Measurements from ENCODE around the genes ING2 and RWDD4.

DNA sequence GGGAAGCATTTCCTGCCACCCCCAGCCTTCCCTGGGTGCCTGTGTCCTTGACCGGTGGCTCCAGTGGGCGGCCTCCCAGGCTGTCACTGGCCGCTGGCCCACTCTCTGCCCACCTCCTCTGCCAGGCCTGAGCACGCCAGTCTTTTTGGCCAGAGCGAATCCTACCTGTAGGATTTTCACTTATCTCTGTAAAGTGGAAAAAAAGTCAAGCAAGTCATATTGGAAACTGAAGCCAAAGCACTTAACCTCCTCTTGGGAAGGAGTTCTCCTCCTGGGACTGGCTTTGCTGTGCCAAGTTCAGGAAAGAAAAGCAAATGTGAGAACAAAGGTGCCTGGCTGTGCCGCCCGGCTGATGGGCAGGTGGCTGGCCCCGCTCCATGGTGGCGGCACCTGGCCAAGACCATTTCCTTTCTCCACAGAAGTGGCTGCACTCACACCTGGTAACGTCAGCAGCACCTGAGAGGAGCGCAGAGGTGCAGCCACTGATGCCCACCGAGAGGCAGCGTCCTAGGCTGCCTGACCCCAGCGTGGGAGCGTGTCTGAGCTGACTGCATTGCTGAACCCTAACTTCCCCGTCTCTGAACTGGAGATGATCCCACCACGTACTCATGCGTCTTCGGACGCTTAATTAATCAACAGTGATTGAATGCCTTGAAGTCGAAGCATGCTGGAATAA is 54.3 kb downstream of the DCTD start:
- RRBS, result 47% methylated on average over 1 of the region's 21 CpGs

GRCh38 chr4:183097192-183097608 is 1.9 kb upstream of the WWC2 start:
- RRBS, result 97% methylated on average over 6 of the region's 17 CpGs

DNA sequence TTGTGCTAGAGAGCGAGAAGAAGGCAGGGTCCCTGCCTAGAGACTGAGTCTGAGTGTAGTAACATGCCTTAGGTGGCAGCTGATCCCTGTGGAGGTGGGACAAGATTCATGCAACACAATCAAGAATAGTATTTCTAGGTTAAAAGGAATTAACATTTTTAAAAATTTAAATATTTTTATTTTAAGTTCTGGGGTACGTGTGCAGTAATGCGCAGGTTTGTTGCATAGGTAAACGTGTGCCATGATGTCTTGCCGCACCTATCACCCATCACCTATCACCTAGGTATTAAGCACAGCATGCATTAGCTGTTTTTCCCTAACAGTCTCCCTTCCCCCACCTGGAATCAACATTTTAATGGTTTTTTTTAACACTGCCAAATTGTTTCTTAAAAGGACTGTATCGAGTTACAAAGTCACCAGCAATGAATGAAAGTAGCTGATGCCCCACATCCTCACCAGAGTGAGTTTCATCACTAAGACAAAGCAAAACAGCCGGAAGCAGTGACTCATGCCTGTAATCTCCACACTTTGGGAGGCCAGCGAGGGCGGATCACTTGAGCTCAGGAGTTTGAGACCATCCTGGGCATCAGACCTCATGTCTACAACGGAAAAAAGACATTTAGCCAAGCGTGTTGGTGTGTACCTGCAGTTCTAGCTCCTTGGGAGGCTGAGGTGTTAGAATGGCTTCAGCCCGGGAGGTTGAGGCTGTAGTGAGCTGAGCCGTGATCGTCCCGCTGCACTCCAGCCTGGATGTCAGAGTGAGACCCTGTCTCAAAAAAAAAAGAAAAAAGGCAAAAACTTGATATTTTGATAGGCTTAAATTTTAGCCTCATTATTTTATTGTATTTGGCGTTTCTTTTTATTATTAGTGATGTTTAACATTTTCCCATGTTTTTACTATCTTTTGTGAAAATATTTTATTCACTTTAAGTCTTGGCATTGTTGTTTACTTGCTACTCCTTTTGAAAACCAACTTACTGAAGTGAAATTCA is 84.2 kb downstream of the WWC2 start:
- RRBS, result no CpG with 5 or more reads among the region's 16 CpGs

DNA sequence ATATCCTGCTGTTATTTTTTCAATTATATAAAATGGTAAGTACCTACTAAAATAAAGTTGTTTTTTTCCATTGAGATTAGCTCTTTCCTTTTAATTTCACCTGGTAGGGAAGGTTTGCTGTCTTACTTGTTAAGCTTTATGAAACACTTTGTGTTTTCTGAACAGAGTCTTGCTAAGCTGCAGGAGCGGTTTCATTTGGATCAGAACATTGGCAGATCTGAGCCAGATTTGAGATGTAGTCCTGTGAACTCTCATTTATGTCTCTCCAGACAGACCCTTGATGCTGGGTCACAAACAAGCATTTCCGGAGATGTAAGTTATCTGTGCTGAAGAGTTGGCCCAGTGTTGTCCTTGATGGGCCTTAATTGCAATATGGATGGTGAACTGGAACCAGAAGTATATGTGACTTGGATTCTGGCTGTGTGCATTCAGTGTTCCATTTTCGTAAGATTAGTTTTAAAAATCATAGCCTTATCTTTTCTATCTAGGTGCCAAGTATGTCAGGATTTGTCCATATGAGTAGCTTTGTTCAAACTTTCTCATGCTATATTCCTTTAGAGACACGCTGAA is 71.4 kb downstream of the CLDN22 start:
- RRBS, result no CpG with 5 or more reads among the region's 4 CpGs

- RRBS, result no CpG with 5 or more reads among the region's 15 CpGs
Measured at GRCh38 chr4:183410991-183411671, 33.3 kb upstream of the CDKN2AIP start.

DNA sequence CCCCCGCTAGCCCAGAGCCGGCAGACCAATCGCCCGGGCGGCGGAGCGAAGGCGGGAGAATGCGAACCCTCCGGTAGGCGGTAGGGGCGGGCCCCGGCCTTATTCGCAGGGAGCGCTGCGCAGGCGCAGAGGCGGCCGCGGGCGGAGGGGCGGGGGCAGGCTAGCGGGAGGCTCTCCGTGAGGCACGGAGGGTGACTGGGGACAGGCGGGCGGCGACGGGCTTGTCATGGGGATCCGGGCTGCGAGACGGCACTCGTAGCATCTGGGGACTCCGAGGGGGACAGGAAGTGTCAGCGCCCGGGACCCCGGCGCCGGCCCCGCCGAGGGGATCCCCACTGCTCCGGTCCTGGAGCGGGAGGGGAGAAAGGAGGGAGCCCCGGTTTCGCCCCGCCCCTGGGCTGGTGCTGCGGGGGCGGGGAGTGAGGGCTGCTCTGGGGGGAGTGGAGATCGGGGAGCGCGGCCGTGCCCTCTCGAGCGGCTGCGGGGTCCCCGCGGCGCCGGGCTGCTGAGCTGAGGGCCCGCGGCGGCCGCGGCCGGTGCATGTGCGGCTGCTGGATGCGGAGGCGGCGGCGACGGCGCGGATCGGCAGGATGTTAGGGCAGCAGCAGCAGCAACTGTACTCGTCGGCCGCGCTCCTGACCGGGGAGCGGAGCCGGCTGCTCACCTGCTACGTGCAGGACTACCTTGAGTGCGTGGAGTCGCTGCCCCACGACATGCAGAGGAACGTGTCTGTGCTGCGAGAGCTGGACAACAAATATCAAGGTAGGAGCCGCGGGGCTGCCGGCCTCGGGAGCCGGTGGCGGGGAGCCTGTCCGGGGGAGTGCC is at the start of gene ING2:
Gene ING2 (plus strand): TSS at position 453 of the 825 bp plus-strand sequence.
- RRBS, result 6% methylated on average over 36 of the region's 94 CpGs

DNA sequence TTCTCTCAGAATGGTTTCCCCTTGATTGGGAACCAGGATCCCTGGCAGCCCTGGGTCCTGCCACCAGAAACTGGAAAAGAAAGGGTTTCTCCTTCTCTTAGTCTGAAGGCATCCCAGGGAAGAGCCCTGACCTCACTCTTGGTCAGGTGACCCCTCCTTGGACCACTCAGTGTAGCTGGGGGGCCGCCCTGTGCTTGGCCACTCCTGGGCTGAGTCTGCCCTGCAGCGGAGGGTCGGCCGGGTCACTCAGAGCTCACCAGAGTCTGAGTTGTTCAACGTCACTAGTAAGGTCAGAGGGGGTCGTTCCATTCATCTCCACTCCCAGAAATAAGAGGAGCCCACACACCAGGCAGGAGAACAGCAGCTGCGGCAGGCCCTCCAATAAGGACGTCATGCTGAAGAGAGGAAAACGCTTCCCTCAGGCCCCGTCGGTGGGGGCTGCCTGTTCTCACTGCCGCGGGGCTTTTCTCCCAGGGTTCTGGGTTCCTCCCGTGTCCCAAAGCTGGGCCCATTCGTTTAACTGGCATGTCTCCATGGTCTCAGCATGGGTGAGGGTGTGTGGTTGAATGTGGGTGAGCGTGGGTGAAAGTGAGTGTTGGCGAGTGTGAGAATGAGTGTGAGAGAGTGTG is 47.4 kb downstream of the ING2 start:
- RRBS, result no CpG with 5 or more reads among the region's 17 CpGs

DNA sequence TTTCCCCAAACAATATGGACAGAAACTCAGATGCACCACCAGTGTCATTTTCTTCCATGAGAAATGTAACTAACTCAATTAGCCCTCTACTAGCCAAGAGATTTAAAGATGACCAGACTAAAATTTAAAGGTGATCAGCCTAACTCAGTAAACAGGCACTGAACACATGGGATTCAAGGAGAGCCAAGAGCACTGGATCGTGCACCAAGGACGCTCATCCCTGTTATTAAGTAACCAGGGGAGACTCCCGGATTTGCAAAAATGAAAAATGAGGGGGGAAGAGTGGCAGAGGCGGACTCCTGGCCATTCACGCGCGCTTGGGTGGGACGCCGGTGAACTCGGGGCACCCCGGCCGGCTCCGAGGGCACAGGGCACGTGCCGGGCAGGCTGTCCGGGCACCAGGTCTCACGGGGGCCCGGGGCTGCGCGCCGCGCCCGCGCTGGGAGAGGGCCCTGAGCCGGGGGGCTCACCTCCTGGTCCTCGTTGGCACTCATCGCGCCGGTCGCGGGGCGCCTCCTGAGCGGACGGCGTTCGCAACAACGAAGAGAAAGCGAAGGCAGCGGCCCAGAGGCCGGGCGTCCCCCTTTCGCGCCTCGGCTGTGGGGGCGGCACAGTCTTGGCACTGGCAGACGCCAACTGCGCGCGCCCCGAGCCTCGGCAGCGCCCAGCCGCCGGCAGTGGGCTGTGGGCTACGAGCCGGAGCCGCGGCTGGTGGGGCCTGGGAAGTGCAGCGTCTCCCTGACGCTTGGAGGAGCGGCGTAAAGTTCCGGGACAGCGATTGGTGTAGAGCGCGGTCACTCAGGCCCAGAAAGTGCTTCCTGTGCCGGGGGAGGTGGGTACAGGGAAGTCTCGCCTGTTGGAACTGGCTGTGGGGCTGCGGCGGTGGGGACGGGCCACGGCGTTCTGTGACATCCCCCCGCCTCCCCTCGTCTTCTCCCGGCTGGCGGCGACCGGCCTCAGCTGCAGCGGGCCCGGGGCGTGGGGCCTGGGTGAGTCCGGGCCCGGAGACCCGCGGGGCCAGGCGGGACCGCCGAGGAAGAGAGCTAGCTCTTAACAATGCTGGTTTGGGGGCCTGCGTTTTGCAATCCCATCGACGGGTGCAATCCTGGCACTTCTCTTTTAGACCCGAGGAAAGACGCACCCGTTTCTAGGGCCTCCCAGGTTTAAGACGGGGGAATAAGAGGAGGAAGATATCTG is at the start of gene RWDD4:
Gene RWDD4 (minus strand): TSS at position 727 of the 1,197 bp plus-strand sequence.
- RRBS, result 4% methylated on average over 30 of the region's 96 CpGs

DNA sequence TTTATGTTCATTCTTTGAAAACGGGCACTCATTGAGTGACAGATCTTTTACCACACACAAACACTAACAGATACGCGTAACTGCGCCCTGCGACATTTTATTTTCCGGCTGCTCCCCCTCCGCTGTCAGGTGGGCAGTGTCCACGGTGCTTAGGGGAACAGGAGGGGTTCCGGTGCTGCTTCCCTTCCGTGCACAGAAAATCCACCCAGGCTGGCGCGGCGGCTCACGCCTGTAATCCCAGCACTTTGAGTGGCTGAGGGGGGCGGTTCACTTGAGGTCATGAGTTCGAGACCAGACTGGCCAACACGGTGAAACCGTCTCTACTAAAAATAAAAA is 62.6 kb downstream of the TRAPPC11 start:
- RRBS, result 21% methylated on average over 4 of the region's 18 CpGs

DNA sequence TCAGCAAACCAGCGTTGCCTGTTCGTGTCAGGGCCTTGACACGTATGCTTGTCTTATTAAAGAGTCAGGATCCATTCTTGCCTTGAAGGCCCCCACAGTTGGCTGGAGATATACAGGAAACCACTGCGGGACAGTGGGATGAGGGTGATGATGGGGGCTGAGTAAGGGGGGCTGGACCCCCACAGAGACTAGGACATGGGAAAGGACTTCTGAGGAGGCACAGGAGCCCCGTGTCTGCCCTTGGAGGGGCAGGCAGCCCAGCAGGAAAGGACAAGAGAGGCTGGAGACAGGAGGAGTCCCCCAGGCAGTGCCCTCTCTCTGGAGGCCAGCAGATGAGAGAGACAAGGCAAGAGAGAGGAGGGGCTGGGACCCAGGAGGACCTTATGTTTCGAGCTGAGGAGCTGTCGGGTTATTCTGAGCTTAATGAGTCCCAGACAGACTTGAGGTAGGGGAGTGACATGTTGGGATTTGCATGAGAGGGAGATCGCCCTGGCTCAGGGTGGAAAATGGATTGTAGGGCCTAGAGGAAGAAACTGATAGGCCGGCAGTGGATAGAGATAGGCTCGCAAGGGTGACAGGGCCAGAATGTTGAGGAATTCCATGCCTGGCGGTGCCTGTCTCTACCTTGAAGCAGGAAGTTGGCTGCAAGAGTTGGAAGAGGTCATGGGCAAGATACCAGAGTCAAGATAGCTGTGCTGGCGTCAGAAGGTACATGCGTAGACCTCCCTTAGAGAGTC is 19.2 kb downstream of the STOX2 start:
- RRBS, result no CpG with 5 or more reads among the region's 13 CpGs

DNA sequence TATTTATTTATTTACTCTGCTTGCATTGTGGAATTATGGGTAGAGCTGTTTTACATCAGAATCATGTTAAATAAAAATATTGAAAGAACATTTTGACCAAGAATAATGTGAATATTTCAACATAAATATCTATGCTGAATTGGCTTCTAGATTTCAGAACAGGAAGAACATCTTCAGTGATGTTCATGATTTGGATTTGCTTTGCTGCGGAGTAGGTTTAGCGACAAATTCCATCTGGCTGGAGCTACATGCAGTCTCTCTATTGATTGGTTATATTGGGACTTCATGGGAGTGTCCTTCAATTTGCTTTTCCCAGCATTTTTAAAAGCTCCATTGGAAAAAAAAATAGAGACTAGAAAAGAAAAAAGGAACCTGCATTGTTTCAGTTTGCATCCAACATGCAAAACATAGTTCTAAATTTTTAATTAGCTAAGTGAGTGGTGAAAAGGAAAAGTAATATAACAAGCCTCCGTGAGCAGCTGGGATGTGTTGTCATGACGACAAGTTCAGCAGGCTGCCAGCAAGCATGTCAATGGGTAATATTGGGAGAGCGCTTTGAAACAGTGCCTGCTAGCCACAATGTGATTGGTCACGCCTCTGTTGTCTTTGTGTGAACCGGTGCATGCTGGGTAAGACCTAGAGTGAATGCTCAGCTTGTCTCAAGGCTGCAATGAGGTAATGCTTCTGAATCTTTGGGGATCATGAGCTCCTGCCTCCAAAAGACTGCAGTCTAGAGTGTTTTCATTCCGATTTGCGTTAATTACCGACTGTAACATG is 54.7 kb downstream of the STOX2 start:
- RRBS, result no CpG with 5 or more reads among the region's 10 CpGs

DNA sequence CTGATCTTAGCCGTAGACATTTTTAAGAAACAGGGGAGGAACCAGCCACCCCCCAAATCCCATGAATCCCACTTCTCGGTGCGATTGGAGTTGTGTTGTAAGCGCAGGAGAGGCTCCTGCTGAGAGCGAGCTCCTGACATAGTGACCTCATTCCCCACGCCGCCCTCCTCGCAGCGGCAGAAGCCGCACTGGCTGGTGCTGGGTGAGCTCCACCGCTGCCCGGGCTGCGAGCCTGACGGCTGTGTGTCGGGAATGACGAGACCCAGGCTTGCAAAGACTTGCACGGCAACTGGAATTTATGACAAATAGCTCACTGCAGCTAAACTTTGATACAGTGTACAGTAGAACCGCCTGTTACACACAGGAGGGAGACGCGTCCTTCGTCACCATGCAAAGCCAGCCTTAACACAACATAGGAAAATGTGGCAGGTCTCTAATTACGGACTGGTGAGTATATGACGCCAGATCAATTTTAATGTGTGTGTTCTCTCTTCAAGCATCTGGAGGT is 82.4 kb downstream of the STOX2 start:
- RRBS, result no CpG with 5 or more reads among the region's 23 CpGs

- RRBS, result no CpG with 5 or more reads among the region's 5 CpGs
Measured at GRCh38 chr4:184281271-184281770, 63.6 kb upstream of the ENPP6 start.

DNA sequence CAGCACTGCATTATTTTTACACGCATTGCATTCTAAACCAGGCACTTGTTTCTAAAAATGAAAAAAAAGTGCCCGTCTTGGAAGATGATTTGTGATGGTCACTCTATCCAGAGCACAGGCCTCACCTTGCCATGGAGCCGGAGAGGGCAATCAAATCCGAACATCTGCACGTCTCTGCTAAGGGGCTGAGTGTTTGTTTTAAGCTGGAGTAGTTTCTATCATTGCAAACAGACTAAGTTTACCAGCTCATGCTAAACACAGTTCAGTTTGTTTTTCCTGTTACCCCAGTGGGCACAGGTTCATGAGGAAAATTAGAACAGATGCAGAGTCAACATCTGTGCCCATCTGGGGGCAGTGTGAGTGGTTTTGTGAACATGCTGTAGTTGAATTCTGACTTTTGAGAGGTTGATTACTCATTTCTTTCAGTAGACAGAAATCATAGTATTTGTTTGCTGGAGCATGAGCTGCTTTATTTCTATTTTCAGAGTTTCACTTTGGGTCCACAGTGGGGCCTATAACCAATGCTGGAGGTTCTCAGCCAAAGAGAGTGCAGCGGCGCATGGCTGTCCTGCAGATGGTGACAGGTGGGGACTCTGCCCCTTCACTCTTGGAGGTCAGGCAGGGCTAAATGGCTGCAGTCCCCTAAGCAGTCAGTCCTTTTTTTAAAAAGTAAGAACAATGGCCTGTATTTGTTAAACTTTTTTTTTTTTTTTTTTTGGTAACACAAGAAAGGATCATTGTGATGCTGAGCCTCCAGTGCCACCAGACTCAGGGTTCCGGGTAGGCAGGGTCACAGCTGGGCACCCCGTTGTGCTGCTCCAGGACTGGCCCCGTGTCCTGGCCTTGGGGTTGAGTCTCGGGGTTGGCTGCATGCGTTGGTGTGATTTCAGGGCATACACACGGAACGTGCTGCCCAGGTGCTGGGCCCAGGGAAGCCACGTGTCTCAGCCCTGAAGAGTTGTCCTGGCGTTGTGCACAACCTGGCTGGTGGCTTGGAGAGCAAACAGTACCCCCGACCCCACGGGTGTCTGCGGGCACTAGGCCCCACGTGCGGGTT is 65.6 kb upstream of the ENPP6 start:
- RRBS, result no CpG with 5 or more reads among the region's 21 CpGs

DNA sequence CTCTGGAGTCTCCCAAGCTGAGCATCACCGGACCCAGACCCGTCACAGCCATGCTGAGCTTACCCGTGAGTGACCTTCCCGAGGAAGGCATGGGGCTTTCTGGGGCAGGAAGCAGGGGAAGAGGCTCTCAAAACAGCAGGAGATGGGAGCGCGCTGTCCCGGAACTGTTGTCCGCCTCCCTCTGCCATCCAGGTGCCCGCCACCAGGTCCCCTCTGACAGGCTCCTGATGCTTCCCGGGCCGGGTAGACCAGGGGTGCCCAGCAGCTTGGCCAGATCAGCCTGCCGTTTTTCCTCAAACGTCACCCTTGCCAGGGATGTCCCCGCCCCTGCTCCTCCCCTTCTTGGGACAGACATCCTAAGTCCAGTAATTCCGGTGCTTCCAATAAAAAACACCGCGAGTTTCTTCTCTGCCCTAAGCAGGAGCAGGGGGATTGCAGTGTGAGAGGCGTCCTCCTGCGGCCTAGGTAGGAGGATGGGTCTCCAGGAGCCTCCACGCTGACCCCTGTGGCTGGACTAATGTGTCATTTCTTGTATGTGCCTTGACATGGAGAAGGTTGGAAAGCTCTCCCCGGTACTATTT is 66.4 kb upstream of the ENPP6 start:
- RRBS, result 90% methylated on average over 3 of the region's 21 CpGs

- RRBS, result no CpG with 5 or more reads among the region's 18 CpGs
Measured at GRCh38 chr4:184347210-184348319, 126.8 kb downstream of the IRF2 start.

DNA sequence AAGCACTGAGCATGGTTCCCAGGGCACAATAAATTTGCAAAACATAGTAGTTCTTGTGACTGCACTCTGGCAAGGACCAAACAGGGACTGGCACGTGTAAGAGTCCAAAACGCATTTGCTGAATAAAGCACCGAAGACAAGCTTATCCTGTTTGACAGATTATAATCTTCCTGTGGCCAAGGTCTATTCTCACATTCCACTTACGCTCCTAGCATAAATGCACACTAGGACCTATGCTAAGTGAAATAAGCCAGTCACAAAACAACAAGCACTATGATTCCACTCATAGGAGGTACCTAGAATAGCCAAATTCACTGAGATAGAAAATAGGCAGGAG is 77.4 kb downstream of the IRF2 start:
- RRBS, result no CpG with 5 or more reads among the region's 4 CpGs

- RRBS, result no CpG with 5 or more reads among the region's 18 CpGs
Measured at GRCh38 chr4:184407783-184408582, 66.4 kb downstream of the IRF2 start.

GRCh38 chr4:184417886-184418304 is 56.5 kb downstream of the IRF2 start:
- RRBS, result no CpG with 5 or more reads among the region's 4 CpGs

DNA sequence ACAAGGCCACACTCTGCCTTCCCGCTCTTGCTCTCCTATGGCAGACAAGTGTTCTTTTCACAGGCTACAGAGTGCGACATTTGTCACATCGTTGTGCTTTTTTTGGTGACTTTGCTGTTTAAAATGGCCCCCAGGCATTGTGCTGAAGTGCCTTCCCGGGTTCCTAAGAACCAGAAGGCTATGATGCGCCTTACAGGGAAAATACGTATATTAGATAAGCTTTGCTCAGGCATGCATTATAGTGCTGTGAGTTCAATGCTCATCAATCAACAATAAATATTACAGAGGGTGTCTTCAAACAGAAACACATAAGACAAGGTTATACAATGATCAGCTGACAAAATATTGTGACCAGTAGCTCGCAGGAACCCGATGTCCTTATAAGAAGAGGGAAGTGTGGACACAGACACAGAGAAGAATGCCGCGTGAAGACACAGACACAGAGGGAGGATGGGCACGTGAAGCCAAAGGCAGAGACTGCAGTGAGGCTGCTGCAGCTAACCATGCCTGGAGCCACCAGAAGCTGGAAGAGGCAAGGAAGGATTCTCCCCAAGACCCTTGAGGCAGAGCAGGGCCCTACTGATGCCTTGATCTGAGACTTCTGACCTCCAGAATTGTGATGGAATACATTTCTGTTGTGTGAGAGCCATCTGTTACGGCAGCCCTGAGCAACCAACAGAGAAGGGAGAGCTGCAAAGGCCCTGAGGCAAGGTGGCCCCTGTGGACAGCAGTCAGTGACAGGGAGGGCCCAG is 41.9 kb downstream of the IRF2 start:
- RRBS, result no CpG with 5 or more reads among the region's 12 CpGs

Measured in islet of Langerhans (tissue), 1 donor.